Measurements from ENCODE around the genes PEX5 and CD163L1.

DNA sequence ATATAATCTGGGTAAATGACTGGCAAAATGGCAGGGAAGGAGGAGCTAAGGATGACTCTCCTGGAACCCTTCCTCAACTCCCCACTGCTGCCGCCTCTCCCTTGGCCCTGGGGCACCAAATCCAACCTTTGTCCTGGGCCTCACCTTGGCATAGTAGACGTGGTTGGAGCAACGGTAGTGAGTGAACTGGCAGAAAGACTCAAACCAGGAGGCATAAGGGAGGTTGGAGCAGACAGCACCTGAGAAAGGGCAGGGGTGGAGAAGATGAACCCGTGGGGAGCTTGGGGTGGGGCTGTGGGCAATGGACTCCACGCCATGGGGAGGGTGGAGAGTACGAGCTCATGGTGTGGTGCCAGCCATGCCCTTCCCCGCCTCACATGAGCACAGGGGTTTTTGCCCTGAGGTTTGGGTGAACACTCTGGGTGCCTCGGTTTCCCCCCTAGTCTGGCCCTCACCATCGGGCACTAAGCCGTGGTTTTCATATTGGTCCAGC lies 847 bp downstream of the ACRBP start:
- RRBS = no CpG with 5 or more reads among the region's 10 CpGs

GRCh38 chr12:6765373-6765981 lies 686 bp upstream of the PTMS start:
- RRBS = no CpG with 5 or more reads among the region's 15 CpGs

- RRBS = no CpG with 5 or more reads among the region's 11 CpGs
Measured at GRCh38 chr12:6769026-6770074, 3.0 kb upstream of the LAG3 start.

DNA sequence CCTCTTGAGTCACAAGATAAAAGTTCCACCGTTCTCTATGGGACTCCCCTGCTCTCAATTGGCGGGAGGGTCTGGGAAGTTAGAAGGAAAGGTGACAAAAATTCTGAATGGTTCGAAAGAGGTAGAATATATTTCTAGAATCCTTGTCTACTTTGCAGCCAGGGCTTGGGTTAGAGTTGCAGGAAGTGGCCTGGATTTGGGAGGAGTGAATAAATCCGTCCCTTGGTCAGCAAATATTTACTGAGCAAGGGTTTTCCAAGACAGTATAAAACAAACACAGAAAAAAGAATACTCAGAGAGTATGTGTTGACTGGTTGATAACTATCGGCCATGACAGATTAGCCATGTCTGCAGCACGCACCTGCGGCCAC lies 3.4 kb downstream of the LAG3 start:
- RRBS = no CpG with 5 or more reads among the region's 7 CpGs

- RRBS = no CpG with 5 or more reads among the region's 19 CpGs
Measured at GRCh38 chr12:6778096-6778644, 5.8 kb downstream of the LAG3 start.

- RRBS = no CpG with 5 or more reads among the region's 33 CpGs
Measured at GRCh38 chr12:6778645-6779500, 6.6 kb downstream of the LAG3 start.

DNA sequence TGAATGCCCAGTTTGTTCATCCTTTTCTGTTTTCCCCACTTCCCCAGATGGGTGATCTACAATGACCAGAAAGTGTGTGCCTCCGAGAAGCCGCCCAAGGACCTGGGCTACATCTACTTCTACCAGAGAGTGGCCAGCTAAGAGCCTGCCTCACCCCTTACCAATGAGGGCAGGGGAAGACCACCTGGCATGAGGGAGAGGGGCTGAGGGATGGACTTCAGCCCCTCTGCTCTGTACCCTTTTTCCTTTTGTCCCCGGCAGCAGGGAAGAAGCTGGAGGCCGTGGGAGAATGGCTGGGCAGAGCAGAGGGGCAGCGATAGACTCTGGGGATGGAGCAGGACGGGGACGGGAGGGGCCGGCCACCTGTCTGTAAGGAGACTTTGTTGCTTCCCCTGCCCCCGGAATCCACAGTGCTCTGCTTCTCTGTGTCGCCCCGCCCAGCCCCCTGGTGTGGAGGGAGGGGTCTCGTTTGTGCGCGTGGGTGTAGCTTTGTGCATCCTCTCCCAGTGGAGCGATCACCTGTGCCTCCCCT lies 1.3 kb upstream of the TPI1 start:
- RRBS = no CpG with 5 or more reads among the region's 15 CpGs

- RRBS = 44% methylated on average over 7 of the region's 29 CpGs
Measured at GRCh38 chr12:6936398-6937349, 7.1 kb upstream of the C12orf57 start.

GRCh38 chr12:6958571-6959789 lies 7.8 kb downstream of the PTPN6 start:
- RRBS = 92% methylated on average over 1 of the region's 34 CpGs

GRCh38 chr12:6964605-6965916 lies 5.4 kb downstream of the PHB2 start:
- RRBS = no CpG with 5 or more reads among the region's 23 CpGs

DNA sequence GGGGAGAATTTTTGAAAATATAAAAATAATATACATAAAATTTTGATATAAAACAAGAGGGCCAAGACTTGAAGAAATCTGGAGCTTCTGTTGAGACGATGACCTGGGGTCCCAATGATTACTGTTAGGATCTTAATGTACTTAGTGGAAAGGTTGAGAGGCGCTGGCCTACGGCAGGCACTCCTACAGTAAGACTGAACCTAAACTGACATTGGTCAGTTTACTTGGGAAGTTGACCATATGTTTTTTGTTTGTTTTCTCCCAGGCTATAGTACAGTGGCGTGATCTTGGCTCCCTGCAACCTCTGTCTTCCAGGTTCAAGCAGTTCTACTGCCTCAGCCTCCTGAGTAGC lies 12.3 kb downstream of the LPCAT3 start:
- RRBS = no CpG with 5 or more reads among the region's 4 CpGs

DNA sequence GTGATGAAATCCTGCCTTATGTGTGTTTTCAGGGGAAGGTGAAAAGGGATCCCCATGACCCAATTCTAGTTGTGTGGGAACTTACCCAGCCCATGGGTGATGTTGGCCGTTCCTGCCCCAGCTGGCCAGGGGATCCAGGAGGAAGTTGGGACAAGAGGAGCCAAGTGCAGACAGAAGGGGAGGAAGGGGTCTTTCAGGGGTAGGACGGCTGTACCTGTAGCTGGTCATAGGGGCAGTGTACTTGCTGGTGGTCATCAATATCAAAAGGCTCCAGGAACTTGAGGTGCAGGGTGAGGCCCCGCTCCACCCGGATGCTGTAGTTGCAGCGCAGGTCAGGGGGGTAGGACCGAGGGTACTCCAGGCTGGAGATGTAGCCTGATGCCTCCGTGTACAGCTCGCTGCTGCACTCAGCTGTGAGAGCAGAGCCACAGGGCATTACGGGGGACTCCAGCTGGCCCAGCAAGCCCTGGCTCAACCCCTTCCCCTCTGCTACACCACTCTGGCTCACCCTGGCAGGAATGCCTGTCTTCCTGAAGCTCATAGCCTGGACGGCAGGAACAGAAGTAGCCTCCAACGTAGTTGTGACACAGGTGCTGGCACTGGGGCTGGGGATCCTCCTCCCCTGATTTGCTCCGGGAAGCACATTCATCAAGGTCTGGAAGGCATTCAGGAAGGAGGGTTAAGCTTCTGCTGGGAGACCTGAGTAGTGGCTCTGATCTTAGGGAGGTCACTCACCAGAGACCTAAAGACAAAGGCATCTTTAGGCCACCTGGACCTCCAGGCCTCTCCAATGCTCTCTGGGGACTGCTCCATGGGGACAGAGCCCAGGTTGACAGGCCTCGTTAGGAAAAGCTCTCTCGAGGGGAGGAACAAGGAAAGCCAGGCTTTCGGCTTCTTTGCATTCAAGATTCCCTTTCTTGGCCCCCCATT lies 2.9 kb downstream of the C1R start:
- RRBS = no CpG with 5 or more reads among the region's 15 CpGs

DNA sequence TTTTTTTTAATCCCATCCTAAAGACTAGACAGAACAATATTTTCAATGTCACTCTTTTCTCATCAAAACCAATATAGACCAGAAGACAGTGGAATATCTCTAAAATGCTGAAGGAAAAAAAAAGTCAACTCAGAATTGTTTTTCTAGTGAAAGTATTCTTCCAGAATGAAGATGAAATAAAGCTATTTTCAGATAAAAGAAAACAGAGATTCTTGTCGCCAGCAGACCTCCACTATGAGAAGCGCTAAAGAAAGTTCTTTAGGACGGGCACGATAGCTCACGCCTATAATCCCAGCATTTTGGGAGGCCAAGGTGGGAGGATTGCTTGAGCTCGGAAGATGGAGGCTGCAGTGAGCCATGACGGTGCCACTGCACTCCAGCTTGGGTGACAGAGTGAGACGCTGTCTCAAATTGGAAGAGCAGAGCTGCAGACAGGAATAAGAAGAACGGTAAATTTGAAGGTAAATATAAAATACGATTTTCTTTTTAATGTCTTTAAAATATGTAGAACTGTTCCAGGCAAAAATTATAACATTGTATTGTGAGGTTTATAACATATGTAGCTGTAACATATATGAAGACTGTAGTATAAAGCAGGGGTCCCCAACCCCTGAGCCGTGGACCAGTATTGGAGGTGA lies 2.3 kb upstream of the C1RL start:
- RRBS = no CpG with 5 or more reads among the region's 11 CpGs

DNA sequence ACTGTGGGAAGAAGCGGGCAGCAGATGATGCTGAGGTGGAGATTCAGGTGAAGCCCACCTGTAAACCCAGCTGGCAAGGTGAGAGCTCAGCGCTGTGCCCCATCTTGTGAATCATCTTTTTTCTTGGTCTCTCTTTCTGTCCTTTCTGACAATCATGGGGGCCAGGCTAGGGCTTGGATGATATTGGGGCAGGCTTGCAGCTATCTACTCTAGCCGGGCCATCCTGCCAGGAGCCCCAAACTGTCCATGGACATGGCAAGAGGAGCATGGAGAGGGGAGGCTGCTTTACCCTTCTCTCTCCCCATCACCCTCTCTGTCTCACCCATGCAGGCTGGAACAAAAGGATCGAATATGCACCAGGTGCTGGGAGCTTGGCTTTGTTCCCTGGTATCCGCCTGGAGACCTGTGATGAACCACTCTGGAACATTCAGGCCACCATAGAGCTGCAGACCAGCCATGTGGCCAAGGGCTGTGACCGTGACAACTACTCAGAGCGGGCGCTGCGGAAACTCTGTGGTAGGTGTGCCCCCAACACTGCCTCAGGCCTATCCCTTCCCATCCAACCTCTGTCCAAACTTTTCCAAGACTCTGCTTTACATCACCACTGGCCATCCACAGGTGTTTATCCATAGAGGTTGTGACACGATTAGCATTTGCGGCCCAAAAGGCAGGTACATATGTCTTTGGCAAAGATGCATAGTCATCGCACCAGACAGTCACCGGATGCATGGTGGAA lies 5.9 kb downstream of the CLSTN3 start:
- RRBS = no CpG with 5 or more reads among the region's 13 CpGs

DNA sequence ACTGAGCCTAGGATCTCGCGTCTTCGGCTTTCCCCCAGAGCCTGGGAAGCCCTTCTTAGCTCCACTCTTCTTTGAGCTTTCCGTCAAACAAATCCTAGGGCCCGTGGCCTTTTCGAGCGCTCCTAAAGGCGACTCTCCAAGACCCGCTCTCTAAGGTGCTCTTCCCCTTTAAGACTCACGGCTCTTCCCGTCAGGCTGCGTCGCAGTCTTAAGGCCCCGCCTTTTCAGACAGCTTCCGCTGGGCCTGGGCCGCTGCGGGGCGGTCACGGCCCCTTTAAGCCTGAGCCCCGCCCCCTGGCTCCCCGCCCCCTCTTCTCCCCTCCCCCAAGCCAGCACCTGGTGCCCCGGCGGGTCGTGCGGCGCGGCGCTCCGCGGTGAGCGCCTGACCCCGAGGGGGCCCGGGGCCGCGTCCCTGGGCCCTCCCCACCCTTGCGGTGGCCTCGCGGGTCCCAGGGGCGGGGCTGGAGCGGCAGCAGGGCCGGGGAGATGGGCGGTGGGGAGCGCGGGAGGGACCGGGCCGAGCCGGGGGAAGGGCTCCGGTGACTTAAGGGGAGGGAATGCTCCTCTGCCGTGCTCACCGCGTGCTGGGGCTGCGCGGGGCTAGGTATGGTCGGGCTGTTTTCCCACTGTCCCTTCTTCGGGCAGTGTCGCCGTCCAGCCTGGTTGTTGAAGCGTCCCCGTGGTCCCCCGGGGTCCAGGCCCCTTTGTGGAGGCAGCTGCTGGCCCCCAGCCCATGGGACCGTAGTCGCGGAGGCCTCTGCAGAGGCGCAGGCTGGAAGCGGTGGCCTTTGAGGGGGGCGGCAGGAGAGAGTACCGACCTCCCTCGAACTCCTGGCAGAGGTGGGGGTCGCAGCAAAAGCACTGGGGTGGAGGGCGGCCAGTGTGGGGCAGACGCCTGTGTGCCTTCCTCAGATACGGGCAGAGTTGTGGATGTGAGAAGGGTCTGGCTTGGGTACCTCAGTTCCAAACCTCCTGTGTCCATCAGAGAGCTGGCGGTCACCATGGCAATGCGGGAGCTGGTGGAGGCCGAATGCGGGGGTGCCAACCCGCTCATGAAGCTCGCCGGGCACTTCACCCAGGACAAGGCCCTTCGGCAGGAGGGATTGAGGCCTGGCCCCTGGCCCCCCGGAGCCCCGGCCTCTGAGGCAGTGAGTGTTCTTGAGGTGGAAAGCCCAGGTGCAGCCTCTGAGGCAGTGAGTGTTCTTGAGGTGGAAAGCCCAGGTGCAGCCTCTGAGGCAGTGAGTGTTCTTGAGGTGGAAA lies at the start of gene PEX5:
Gene PEX5 (plus strand): TSS at position 310 of the 1,260 bp plus-strand sequence.
- RRBS = 2% methylated on average over 21 of the region's 82 CpGs

GRCh38 chr12:7373335-7373728 lies 69.5 kb downstream of the ACSM4 start:
- RRBS = no CpG with 5 or more reads among the region's 6 CpGs

DNA sequence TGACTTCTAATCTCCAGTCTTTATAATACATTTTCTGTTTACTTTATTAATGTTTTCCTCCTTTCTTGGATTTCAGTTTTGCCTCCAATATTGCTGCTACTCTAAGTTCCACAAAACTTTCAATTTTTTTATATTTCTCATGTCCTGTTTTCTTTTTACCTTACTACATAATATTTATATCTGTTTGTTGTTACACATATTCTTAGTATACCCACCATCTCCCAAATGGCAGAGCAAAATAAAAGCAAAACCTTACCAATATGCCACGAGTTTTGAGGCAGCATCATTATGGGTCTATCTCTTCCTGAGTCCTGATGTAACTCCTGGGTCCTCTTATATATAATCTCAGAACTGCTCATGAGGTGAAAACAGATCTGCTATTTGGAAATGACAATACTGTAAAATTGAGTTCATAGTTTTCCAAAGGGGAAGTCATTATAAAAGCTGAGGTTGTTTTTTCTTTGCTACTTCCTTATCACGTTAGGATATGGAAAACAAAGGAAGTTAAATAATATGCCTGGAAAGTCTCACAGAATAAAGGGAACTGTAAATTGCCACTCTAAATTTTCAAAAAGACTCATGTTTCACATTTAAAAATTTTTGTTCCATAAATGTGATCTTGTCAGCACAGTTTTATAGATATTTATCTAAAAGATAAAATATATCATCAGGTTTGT lies at the start of gene CD163L1:
Gene CD163L1 (minus strand): TSS at position 313 of the 677 bp plus-strand sequence.
- RRBS = no CpG with 5 or more reads among the region's 2 CpGs

DNA sequence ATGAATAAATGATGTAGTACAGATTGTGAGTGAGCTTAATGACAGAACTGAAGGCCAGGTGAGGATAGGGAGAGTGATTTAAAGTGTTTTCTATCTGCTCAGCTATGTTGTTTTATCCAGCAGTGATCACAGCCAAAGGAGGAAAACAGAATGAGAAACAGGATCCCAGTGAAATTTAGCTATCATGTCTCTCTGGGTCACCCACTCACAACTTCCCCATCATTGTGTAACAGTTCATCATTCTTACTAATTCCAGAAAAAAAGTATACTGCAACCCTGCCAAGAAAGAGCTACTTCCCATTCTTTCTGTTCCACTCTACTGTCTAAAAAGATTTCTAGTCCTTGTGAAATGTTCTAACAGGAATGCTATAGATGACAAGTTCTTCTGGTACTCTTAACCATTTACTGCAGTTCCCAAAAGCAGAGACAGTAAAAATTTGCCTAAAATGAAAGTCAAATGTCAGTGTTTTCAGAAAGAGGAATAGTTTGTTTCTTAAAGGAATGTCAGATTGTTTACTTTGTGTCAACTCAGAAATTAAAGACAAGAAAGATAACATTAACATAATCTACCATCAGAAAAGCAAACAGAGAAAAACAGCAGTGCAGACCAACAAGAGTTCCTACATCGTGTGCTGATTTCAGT lies 39.3 kb upstream of the CD163 start:
- RRBS = no CpG with 5 or more reads among the region's 1 CpG

- RRBS = no CpG with 5 or more reads among the region's 4 CpGs
Measured at GRCh38 chr12:7555537-7556259, 52.1 kb upstream of the CD163 start.

DNA sequence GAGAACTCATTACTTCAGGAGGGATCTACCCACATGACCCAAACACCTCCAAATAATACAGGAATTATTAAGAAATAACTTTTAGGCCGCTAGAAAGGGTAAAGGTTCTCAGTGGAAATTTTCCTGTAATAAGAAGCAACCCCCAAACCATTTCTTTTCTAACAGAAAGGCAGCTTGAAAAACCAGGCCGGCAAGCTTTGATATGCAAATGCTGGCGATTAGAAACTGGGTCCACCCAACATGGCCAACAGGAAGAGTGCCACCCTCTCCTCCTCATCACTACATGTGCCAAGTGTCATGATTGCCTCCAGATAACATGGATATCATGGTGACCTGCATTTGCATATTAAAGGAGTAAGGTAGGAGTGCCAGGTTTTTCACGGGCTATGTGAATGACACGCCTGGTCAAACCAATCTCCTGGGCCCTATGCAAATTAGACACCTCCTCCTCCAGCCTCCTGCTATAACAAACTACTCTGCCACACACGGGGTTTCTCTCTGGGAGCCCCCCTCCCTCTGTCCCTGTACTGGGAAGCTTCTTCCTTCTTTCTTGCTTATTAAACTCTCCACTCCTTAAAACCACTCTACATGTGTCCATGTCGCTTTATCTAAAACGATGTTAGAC lies 27.7 kb downstream of the APOBEC1 start:
- RRBS = no CpG with 5 or more reads among the region's 8 CpGs